Fibroblast of the aortic adventitia (primary cell): ENCODE data around the genes HSD17B3, HABP4 and HEMGN.

DNA sequence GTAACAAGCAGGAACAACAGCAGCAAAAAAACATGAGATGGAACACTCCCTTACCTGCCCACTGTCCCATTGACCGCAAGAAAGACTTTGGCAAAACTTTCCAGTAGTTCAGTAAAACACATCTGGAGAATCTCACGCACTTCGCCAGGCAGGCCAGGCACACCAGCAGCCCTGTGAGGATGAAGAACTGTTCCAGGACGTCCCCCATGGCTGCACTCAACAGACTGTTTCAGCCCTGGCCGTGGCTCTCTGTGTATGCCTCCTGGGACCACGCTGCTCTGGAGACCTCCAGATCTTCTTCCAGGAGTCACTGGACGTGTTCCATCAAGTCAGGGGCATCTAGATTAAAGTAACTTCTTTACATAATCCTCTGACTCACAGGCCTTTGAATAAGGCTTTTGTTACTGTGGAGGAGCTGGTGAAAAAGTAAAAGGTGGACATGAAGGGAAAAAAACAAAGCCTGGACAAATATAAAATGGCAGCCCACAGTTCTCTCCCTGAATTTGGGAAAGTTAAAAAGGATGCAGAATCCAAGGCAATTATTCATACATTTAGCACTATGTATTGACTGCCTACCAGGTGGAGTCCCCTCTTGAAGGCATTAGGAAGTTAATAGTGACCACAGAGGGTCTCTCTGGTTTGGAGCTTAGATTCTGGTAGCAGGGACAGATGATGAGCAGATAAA lies at the start of gene HSD17B3:
TSS of gene HSD17B3 (minus strand) at position 280 of the 685 bp plus-strand sequence.
- CAGE, long polyA plus RNA = no peak

- CAGE, long polyA plus RNA = no peak
These were observed 6.2 kb downstream of the SLC35D2 start for GRCh38 chr9:96377251-96377710.

- CAGE, long polyA plus RNA = no peak
These were observed 9.5 kb downstream of the ZNF367 start for GRCh38 chr9:96408658-96409065.

- CAGE, long polyA plus RNA = no peak
These were observed at the start of gene HABP4 for GRCh38 chr9:96450024-96451114. Gene HABP4, plus strand, starts transcription at chr9:96450169.

DNA sequence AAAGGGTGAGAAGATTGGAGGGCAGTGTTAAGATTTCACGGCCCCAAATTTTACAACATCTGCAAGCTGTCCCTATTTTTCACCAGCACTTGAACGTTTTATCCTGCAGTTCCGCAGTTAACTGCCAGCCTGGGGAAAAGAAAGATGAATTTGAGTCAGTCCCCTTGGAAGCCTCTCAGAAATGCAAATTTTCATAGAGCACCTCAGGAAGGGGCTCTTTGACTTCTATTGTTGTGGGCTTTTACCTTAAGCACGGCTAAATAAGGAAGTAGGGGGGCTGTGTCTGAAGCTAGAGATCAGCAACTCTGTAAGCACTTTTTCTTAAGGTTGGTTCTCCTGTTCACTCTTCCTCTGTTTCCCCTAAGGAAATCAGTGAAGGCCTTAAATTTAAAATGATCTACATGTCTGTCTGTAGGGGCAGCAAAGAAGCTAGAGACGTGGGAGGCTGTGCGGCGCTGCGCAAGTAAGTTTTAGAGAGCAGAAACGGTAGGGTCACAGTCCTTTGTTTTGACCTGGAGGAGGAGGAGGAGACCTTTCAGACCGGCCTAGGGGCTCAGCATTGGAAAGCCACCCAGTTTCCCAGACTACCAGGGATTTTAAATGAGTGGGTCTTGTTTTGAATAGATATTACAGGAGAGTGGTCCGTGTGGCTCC lies 1.2 kb upstream of the CDC14B start:
- CAGE, long polyA plus RNA = no peak

GRCh38 chr9:96875728-96876183 lies 21.4 kb upstream of the ZNF782 start:
- CAGE, long polyA plus RNA = no peak

- CAGE, long polyA plus RNA = no peak
These were observed 9.1 kb downstream of the NUTM2G start for GRCh38 chr9:96937632-96938236.

GRCh38 chr9:97041721-97042402 lies 2.9 kb upstream of the CTSV start:
- CAGE, long polyA plus RNA = no peak

GRCh38 chr9:97385951-97386861 lies 25.7 kb upstream of the TDRD7 start:
- CAGE, long polyA plus RNA = no peak

DNA sequence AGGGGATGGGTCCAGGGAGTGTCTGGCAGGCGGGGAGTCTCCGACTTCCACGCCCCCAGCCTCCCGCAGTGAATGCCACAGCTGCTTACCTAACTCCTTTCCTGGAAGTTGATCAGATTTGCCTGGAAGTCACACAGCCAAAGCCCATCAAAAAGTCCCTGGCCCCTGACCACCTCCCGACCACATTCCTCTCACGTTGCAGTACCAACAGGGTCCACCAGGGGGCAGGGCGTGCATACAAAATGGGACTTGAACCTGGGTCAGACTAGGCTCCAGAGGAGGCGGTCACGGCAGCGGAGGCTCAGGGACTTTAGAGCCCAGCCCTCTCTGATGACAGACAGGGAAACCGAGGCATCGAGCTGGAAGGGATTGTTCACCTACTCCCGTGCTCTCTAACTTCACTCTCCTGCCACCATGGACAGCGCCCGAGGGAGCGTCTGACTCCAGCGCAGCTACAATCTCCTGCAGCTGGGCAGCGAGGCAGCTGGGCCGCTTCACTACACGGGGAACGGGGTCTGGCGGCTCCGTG lies 24.9 kb upstream of the TDRD7 start:
- CAGE, long polyA plus RNA = no peak

DNA sequence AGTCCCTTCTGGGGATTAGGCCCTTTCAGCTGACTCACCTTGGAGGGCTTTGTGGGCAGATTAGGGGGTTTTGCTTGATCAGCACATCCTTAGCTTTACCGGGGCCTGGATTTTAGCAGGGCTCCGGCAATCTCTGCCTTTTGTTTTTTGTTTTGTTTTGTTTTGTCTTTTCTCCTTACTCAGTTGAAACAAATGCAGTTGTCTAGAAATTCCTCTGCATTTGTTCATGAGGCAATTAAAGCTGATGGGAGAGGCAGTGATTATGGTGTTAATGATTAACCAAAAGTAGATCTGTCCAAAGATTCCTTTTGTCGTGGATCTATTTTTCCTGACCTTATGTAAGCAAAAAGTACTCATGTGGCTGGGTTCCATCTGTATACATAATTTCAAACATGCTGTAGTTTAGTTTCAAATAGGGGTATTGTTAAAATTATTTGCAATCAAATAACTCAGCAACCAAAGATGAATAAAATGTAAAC lies 5.2 kb upstream of the TDRD7 start:
- CAGE, long polyA plus RNA = no peak

- CAGE, long polyA plus RNA = no peak
These were observed 38.8 kb downstream of the TDRD7 start for GRCh38 chr9:97450642-97451230.

- CAGE, long polyA plus RNA = no peak
These were observed 547 bp upstream of the TMOD1 start for GRCh38 chr9:97500897-97501341.

DNA sequence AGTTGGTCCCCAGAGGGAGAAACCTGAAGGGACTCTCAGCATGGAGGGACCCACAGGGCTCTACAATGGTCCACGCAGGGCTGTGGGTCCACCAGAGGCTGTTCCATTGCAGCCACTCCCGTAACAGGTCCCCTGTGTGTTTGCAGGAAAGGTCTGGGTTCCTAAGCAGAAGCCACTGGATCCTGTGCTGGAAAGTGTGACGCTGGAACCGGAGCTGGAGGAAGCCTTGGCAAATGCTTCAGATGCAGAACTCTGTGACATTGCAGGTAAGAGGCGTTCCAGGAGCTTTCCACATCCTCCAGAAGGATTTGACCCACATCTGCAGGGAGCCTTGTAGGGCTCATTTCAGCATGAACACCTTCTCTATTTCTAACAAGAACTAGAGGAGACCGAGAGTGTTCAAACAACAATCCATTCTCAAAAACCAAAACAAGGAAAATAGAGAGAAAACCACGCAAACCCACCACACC lies 51.7 kb downstream of the TMOD1 start:
- CAGE, long polyA plus RNA = no peak

DNA sequence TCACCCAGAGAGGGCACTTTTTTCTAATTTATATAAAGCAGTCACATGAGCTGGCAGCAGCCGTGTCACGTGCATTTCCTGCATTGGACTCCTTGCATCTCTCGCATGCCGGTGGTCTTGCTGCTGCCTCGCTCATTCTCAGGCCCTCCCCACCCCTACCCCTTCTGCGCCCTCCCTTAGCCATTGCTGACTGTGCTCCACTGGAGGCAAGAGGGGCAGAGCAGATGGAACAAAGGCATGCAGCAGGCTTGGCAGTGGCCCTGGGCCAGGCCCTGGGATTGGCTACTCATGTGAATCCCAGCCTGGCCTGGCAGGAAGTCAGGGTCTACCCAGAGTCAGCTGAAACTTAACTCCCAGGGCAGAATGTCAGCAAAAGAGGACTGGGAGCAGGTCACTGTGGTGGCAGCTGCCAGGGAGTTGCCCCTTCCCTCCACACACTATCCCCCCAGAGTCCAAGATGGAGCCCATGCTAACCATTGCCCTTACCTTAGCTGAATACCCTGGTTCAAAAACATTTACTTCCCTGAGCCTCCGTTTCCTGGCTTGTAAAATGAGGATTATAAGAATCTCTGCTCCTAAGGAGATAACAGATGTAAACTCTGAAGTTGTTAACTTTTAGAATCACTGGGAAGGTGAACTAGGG lies 62.2 kb downstream of the TSTD2 start:
- CAGE, long polyA plus RNA = no peak

GRCh38 chr9:97600537-97601084 lies 32.6 kb downstream of the TSTD2 start:
- CAGE, long polyA plus RNA = no peak

- CAGE, long polyA plus RNA = no peak
These were observed 7.2 kb upstream of the XPA start for GRCh38 chr9:97704375-97704604.

- CAGE, long polyA plus RNA = no peak
These were observed 937 bp upstream of the FOXE1 start for GRCh38 chr9:97851732-97852846.

- CAGE, long polyA plus RNA = no peak
These were observed 15.2 kb downstream of the TRMO start for GRCh38 chr9:97907035-97907511.

GRCh38 chr9:97937703-97938606 lies at the start of gene HEMGN:
Gene HEMGN, minus strand, starts transcription at chr9:97938172.
- CAGE, long polyA plus RNA = no peak